Left cardiac atrium (tissue), 1 donor: ENCODE data around the gene OBSL1.

- PRO-cap, result no peak
These were observed 3.9 kb downstream of the CHPF start for GRCh38 chr2:219539445-219540352.

DNA sequence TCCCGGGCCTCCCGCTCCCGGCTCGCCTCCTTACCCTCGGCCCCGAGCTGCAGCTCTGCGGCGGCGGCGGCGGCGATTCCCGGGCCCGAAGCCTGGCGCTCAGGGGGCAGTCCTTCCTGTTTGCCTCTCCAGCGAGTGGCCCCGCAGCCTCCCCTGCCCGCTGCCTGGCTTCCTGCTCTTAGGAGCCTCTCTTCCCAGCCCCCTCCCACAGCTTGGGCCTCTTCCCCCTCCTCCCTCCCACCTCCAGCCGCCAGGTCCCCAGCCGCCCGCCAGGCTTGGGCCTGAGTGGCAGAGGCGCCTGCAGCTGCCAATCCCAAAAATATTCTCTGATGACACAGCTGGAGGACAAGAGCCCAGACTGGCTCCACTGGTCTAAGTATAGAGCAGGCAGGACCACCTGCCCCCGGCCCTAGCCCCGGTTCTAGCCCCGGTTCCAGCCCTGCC is at the start of gene OBSL1:
OBSL1 (minus strand) TSS at position 180 of the 444 bp plus-strand sequence.
- PRO-cap, result bidirectional peak, plus-strand start at position 250 of the sequence, minus-strand start at position 151 of the sequence

DNA sequence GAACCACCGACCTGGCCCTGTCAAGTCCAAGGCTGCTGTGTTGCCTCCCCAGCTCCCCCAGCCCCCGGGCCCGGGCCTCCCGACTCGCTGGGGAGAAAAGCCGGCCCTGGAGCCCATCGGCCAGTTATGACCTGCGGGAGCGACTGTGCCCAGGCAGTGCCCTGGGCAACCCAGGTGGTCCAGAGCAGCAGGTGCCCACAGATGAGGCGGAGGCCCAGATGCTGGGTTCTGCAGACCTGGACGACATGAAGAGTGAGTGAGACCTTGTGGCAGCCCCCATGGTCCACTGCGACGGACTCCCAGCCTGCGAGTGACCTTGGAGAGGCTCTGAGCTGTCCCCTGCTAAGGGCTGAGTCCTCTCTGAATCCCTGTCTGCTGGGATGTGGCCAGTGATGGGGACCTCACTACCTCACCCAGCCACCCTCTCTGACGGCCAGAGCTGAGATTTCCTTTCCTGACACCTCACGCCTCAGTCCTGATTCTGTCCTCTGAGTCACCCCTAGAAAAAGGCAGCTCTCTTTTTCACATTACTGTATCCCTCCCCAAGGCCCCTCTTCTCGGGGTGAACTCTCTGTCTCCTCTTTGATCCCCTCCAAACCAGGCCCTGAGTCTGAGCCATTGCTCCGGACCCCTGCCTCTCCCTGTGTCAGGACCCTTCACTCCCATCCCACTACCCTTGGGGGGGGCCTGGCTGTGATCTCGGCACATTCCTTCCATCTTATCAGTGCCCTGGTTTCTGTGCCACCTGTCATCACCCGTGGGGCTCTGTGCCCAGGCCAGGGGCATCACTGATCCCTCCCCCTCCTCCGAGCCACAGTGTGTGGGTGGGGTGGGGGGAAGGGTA is 2.9 kb downstream of the SLC4A3 start:
- PRO-cap, result bidirectional peak, plus-strand start at position 436 of the sequence, minus-strand start at position 384 of the sequence; bidirectional peak, plus-strand start outside the sequence, minus-strand start at position 672 of the sequence

DNA sequence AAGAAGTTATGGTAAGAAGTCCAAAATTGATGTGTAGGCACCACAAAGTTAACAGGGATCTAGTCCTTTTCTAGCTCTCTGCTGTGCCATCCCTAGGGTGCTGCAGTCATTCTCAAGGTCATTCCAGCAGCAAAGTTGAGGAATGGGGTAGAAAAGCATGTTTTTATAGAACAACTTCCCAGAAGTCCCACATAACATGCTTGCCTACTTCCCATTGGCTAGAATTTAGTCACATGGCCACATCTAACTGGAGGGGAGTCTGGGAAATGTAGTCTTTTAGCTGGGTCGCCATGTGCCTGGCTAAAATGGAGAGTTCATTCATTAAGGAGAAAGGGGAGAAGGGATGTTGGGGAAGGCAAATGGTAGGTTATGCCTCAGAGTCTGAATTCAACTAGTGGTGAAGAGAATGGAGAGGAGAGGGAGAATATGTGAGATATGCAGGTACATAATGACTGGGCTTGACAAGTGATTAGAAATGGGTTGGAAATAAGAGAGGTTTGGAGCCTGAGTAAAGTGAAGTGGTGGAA is 85.7 kb downstream of the SLC4A3 start:
- PRO-cap, result no peak

- PRO-cap, result unidirectional peak, minus-strand start at chr2:219769462; unidirectional peak, minus-strand start at chr2:219769568
These were observed 141.9 kb downstream of the SLC4A3 start for GRCh38 chr2:219769025-219770128.

GRCh38 chr2:220076806-220077181 is 449.4 kb downstream of the SLC4A3 start:
- PRO-cap, result no peak

DNA sequence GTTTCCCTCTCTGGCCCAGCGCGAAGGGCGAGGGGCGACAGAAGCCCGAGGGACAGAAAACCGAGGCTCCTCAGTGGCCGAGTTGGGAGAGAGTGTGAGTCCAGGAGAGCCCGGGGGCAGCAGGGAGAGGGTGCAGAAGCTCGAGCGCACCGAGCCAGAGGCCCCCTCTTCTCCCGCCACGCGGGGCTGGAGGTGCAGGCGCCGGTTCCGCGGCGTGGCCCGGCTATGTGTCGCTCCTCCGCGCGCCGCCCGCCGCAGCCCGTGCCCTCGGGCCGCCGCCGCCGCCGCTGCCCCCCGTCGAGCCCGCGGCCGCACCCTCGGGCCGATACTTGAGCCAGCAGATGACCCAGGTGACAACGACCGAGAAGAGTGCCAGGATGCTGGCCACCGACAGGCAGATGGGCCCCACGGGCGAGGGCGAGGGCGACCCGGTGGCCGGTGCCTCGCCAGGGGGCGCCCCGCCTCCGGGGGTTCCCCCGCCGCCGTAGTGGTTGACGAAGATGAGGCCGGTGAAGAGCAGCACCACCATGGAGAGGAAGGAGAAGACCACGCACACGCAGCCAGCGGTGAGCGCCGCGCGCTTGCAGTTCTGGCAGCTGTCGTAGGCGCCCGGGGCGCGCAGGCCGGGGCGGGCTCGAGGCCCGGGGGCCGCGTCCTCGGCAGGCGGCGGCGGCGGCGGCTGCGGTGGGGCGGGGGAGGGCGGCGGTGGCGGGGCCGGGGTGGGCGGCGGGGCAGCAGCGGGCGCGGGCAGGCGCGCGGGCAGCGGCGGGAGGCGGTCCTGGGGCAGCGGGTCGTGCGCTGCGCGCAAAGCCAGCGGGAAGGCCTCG is 937 bp downstream of the ENSG00000288658 start:
- PRO-cap, result no peak

DNA sequence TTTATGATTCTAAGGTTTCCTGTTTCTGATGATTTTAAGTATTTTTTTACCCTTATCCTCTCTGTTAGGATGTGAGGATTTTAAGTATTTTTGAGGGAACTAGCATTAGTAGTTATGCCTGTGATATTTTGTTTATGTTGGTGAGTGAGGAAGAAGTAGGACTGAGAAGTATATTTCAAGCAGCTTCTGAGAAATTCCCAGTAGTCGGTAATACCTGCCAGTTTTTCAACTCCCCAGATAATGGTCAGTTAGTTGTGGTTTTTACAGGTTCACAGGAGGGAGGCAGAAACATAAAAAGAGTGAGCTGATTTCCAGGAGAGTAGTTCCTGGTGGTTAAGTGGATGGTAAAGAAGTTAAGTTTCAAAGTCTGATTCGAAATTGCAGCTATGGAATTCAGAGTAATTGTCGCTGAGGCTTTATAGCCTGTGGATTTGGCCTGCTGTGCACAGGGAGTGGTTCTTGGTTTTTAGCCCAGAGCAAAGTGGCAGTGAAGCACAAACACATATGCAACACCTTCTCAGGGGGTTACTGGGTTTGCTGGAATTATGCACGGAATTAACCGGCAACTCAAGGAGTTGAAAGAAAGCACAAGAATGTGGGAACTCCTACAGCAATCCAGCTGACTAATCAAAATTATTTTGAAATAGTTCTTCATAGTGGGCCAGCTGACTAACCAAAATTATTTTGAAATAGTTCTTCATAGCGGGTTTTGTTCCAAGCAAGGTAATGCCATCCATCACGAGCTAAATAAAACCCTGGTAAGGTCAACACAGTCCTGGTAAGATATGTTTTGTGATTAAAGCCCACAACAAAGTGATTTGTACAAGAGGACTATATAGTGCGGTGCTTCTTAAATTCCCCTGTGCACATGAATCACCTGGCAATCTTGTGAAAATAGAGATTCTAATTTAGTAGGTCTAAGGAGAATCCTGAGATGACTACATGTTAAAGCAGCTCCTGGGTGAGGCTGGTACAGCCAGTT is 94.3 kb downstream of the SGPP2 start:
- PRO-cap, result no peak

GRCh38 chr2:222548946-222549388 is 106.9 kb downstream of the FARSB start:
- PRO-cap, result no peak

DNA sequence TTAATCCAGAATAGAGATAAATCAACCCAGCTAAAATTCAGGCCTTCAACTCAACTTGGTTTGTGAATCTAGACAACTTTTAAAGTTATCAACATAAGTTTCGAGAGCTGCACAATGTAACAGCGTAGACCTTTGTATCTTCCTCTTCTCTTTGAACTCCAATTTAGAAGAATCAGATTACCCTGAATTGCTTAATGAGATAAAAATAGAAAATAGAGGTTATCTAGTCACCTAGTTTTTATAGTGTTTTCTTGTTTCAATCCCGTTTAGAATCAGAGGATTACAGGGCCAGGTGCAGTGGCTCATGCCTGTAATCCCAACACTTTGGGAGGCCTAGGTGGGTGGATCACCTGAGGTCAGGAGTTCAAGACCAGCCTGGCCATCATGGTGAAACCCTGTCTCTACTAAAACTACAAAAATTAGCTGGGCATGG is 12.4 kb downstream of the MOGAT1 start:
- PRO-cap, result no peak

- PRO-cap, result no peak
These were observed 71.6 kb upstream of the ACSL3 start for GRCh38 chr2:222789133-222789672.

GRCh38 chr2:222870436-222871182 is 9.8 kb downstream of the ACSL3 start:
- PRO-cap, result no peak

DNA sequence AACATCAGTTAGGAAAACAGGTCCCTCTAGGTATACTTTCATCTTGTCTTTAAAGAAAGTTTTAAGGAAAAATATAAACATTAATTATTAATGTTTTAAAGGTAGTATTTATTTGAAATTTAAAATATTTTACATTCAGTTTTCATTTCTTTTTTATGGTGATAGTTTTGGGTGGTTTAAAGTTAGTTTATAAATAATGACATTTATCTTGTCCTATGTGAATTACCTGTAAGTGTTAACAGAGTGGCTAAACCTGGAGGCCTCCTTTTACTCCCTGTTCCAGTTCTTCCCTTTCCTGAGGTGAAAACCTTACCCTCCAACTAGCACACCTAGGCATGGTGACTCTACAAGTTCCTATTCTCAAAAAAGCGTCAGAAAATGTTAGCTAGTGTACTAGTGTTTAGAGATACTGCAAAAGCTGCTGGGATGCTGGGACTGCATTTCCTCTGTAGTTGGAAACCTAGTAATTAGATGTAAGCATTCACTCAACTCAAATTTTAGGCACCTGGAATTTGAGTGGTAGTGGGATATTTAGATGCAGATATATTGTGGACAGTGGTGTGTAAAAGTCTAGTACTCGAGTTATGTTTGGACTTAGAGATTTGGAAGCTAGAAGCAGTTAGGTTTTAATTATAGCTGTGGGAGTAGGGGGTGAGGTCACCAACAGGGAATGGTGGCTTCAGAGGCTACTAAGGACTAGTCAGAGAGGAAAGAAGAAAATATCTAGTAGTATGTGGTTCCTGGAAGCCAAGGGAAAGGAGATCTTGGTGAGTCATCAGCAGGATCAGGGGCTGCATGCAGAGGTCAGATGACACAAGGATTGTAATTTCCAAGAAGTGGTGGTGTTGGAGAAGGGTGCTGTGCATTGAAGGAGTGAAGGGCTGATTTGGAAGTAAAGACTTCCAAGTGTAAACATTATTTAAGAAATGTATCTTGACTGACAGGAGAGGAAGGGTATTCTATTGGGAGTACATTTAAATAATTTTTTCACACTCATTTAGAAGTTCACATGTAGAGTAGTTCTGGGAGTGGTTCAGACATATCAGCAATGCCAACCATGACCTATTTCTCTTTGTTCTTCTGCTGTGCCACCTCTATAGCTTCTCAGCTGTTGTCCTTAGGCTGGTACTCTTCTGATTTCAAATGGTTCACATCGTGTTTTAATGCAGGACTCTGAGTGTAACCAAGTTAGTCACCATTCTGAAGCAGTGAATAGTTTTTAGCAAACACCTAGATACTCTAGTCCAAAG is 58.9 kb downstream of the ACSL3 start:
- PRO-cap, result no peak

GRCh38 chr2:222944061-222944579 is 83.3 kb downstream of the ACSL3 start:
- PRO-cap, result no peak

GRCh38 chr2:223055900-223056324 is 3.9 kb downstream of the KCNE4 start:
- PRO-cap, result no peak

DNA sequence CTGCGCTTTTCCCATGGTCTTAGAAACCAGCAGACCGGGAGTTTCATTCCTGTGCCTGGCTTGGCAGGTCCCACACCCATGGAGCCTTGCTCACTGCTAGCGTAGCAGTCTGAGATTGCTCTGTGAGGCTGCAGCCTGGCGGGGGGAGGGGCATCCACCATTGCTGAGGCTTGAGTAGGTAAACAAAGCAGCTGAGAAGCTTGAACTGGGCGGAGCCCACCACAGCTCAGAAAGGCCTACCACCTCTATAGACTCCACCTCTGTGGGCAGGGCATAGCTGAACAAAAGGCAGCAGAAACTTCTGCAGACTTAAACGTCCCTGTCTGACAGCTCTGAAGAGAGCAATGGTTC is 271.4 kb downstream of the SCG2 start:
- PRO-cap, result no peak

DNA sequence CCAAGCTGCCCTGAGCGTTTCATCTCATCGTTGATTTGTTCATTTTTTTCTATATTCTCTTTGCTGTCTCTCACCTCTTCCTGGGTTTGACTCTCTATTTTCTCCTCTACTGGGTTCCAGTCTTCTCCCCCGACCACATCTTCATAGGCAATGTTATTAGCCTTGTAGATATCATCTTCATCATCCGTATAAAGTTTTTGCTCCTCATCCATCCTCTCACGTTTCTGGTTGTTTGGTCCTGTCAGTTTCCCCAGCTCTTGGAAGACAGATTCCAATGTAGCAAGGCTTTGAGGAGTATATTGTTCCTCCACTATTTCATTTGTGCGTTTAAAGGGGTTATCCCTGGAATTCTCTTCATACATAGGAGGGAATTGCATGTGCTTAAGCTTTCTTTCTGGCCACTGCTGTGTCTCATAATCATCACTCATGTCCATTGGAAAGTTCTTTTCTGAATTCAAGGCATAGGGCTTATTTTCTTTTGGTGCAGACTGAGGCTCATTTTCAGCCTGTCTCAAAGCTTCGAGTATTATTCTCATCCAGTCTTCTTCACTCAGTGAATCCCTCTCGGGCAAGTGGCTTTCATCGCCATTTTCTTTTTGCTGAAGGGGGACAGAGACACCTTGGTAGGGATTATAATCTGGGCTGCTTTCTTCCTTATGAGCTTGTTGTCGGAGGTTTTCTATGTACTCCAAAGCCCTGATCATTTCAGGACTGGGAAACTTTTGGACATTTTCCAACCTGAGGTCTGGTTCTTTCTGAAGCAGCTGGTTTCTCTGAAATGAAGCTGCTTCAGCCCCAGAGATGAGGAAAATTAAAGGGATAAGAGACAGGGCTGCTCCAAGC is 3.5 kb downstream of the SCG2 start:
- PRO-cap, result no peak

DNA sequence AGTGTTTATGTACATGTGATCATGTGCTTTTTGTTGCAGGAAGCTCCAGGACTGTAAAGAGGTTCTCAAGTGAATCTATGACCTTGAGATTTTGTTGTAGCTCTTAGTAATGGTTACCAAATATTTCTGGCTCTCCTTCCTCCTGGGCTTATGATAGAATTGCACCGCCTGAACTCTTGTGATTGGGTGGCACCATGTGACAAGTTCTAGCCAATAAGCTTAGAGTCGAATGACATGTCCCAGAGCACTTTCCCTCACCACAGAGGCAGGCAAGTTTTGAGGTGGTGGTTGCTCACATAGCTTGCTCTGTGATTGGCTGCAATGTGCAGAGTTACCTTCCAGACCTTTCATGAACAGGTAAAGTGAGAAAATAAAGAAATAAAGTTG is 8.9 kb upstream of the SCG2 start:
- PRO-cap, result no peak

DNA sequence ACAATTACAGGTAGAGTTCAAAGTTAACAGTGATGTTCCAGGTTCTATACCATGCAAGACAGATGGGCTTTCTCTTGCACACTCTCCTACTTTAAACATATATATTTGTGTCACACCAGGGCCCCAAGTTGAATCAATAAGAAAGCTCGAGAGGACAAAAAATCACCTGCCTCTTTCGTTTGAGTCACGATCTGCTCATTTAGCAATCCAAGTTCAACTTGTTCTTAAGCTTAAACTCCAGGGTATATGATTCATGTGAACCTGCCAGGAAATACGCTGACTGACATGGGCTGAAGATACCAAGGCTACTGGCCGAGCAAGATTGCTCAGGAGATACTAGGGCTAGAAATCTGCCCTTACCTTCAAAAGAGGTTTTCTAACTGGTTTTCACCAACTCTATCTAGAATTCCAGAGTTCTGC is 77.3 kb downstream of the AP1S3 start:
- PRO-cap, result no peak

GRCh38 chr2:223805652-223806463 is 31.5 kb downstream of the AP1S3 start:
- PRO-cap, result no peak